ENCODE measurements around a stretch of chr20.

GRCh38 chr20:50727361-50727560, 4.1 kb upstream of the PARD6B start:
- PRO-cap, 7 experiments, result no peak in any of the 7 experiments
- RAMPAGE, long total RNA, 2 experiments, result no peak in any of the 2 experiments

DNA sequence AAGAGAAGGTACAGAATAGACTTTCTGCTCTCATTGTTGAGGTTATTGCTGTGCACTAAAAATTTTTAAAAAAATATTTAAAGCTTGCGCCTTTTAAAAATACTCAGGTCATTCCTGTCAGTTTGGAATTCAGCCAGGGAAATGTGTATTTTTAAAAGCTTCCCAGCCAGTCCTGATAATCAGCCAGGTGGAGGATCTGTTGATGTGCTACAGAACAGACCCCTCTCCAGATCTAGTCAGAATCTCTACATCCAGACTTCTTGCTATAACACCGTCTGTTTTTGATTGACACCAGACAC, 11.6 kb downstream of the PARD6B start:
- PRO-cap, 7 experiments, result no peak in any of the 7 experiments
- RAMPAGE, long total RNA, 2 experiments, result no peak in any of the 2 experiments

DNA sequence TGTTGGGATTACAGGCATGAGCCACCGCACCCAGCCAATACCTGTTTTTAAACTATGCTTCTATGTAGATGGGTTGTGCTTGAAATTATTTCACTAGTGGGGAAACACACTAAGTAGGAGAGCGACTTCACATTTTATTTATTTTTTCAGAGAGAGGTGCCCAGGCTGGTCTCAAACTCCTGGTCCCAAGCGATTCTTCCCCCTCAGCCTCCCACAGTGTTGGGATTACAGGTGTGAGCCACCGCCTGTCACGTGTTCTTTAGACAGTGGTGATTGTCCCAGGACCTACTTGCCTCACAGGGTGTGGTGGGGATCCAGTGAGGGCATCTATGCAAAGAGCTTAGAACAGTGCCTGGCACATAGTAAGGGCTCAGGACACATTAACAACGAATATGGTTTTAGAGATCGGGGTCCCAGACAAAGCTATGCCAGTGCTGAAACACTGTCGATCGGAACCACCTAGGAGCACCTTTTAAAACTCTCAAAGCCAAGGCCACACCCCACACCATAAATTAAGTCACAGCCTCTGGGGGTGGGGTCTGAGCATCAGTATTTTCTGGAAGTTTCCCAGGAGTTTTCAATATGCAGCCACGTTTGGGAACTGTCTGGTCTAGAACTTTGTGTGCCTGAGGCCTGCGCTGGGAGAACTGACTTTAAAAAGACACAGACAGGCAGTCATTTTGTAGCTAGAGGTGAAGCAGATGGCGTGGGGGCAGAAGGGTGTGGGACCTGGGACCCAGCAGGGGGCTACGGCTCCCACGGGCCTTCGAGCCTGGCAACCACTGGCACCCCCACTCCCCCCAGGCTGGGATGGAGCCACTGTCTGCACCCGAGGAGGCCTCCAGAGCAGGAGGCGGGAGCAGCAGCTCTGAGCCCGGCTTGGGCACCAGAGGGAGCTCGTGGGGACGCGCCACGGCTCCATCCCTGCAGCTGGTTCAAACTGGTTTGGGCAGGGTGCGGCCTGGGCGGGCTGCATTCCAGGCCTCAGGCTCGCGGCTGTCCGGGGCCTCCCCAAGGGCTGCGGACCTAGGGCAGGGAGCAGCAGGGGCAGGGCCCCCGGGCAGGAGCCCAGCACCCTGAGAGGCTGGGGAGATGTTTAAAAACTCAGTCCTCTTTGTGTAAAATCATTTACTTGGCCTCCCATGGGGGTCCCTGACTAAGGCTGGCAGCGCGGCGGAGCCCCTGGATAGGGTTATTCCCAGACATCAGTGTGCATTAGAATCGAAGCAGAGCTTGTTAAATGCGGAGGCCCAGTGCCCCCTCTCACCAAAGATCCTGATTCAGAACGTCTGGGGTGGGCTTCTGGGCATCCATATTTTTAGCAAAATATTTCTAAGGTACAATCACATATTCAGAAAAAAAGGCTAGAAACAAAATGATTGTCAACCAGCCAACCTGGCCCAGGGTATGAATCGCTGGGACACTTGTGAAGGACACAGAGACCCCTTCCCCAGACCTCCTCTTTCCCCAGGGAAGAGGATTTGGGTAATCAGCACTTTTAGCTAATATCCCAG, 4.4 kb upstream of the BCAS4 start:
- PRO-cap, 7 experiments, result peak in 7 of 7 experiments; most common plus-strand start position 1,014 of the sequence (in 4); most common minus-strand start position 888 of the sequence (in 4)
- RAMPAGE, long total RNA, 2 experiments, result no peak in any of the 2 experiments

- PRO-cap, 7 experiments, result no peak in any of the 7 experiments
- RAMPAGE, long total RNA, 2 experiments, result no peak in any of the 2 experiments
These were observed 20.5 kb downstream of the BCAS4 start for GRCh38 chr20:50815003-50816059.

GRCh38 chr20:50821190-50821670, 26.4 kb downstream of the BCAS4 start:
- PRO-cap, 7 experiments, result no peak in any of the 7 experiments
- RAMPAGE, long total RNA, 2 experiments, result no peak in any of the 2 experiments

DNA sequence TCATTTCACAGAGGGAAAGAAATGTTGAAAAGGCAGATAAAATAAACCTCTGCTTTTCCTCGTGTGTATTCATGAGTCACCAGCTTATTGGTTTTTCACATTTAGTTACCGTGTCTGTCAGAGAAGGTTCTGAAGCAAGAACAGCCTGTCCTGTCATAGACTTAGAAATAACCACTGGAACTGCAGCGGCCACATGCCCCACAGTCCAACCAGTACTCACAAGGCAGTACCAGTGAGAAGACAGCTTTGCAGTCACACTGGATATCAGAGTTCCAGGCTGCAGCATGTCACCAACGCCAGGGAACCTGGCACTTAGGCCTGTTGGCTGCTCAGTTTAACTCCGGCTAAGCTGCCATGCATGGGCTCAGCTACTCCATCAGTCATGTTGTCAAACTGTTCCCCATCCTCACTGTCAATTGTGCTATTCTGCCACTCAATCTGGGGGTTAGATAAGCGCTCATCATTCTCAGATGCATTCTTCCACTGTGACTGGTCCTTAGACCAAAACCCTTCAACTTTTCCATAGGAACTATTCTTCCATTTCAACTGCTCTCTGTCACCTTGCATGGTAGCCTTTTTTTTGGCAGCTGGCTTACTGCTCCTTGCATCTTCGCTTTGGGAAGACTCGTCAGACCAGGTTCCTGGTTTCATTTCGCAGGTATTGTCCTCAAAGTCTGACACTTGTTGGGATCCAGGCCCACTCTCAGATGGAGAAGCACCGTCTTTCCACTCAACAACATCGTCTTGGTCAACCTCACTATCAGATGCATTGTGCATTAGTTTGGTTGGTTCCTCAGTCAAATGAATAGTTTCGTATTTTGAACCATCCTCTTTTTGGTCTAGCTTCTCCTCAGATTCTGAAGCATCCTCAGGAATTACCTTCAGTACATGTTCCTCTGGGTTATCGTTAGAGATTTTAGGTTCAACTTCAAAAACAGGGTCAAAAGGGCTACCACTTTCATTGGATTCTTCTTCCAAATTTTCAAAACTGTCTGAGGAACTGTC, 39.8 kb downstream of the ADNP start:
- PRO-cap, 7 experiments, result peak in 2 of 7 experiments; most common minus-strand start position 738 of the sequence (in 1)
- RAMPAGE, long total RNA, 2 experiments, result no peak in any of the 2 experiments

GRCh38 chr20:50916921-50918158, 13.9 kb downstream of the ADNP start:
- PRO-cap, 7 experiments, result no peak in any of the 7 experiments
- RAMPAGE, long total RNA, 2 experiments, result no peak in any of the 2 experiments

- PRO-cap, 7 experiments, result no peak in any of the 7 experiments
- RAMPAGE, long total RNA, 2 experiments, result no peak in any of the 2 experiments
These were observed 1.4 kb downstream of the ADNP start for GRCh38 chr20:50929913-50930109.

DNA sequence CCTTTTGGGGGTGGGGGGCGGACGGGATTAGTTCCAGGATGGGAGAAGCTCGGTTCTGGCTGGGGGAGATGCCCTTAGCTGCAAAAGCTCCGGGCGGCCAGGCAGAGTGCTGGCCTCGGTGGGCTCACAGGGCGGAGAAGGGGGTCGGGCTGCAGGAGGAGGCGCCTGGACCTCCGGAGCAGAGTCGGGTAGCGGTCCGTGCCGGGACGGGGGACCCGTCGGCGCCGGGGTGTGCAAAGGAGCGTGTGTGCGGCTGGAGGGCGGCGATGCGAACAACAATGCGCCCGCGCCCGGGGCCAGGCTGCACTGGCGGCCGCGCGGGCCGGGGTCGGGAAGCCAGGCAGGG, 822 bp downstream of the ADNP start:
- PRO-cap, 7 experiments, result peak in 3 of 7 experiments; most common plus-strand start position 218 of the sequence (in 1); most common minus-strand start position 308 of the sequence (in 2)
- RAMPAGE, long total RNA, 2 experiments, result start-site peak on the plus strand in 1 of 2 experiments, centred at position 151 of the sequence, 6 reads per replicate

DNA sequence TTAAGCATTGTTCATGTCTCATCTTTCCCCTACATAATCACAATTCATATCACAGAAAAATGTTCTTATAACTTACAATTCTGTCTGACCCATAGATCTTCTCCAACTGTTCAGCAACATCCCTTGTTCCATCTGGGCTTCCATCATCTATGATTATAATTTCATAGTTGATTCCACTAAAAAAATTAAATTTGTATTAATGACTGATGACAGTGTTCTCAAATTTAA, 3.3 kb downstream of the DPM1 start:
- PRO-cap, 7 experiments, result no peak in any of the 7 experiments
- RAMPAGE, long total RNA, 2 experiments, result no peak in any of the 2 experiments

GRCh38 chr20:50982539-50982711, 23.8 kb downstream of the MOCS3 start:
- PRO-cap, 7 experiments, result no peak in any of the 7 experiments
- RAMPAGE, long total RNA, 2 experiments, result no peak in any of the 2 experiments

DNA sequence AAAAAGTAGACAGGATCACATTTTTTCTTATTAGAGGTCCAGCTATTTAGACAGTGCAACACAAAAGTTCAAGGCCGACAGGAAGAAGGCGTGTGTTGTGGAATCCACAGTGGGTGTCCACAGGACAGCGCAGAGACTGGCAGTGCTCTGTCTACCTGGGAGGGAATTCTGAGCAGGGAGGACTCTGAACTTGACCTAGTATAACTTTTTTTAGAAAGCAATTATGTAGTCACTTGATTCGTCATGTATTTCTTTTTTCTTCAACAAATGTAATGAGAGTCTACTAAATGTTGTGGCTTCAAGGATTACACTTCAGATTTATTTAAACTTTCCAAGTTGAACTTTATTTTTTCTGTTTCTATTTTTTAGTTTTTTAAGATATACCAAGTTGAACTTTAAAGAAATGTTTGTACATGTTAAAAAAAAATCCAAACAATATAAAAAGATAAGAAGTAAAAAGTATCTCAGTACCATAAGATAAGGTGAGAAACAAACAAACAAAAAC, 25.7 kb downstream of the MOCS3 start:
- PRO-cap, 7 experiments, result no peak in any of the 7 experiments
- RAMPAGE, long total RNA, 2 experiments, result no peak in any of the 2 experiments

- PRO-cap, 7 experiments, result no peak in any of the 7 experiments
- RAMPAGE, long total RNA, 2 experiments, result no peak in any of the 2 experiments
These were observed 198.9 kb upstream of the KCNG1 start for GRCh38 chr20:51221420-51222606.

DNA sequence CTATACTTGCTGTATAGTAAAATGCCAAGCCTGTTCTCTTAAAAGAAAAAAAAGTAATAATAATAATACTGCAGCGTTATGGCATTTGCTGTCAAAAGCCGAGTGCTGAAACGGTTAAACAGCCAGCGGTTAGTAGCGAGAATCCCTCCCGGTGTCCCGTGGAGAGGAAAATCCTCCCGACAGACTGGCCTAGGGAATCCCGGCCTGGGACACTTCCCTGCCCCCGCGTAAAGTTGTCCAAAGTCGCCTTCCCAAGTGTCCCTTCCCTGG, 19.5 kb upstream of the NFATC2 start:
- PRO-cap, 7 experiments, result peak in 3 of 7 experiments; most common plus-strand start position 159 of the sequence (in 3); most common minus-strand start position 168 of the sequence (in 1)
- RAMPAGE, long total RNA, 2 experiments, result no peak in any of the 2 experiments

DNA sequence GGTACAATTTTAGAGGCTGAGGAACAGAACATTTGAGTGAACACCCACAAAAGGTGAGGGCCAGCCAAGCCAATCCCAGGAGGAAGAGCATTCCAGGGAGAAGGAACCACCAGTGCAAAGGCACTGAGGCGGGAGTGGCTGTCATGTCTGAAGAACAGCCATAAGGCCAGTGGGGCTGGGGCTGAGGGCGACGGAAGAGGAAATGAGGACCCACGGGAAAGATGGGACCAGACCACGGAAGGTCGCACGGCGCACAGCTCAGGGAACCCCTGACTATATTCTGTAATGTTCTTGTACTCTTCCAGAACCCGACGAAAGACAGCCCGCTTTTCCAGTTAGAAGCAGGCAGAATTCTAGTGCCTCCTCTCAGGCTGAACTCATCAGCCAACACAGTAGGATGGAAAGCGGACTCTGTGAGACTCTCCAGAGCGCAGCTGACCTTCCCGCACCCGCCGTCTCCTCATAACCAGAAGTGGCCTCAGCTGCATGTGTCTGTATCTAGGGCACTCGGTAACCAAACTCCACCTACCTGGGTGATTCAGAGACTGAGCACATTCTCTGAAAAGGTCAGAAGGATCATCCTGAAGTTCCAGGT, 66.5 kb upstream of the NFATC2 start:
- PRO-cap, 7 experiments, result no peak in any of the 7 experiments
- RAMPAGE, long total RNA, 2 experiments, result no peak in any of the 2 experiments

- PRO-cap, 7 experiments, result no peak in any of the 7 experiments
- RAMPAGE, long total RNA, 2 experiments, result no peak in any of the 2 experiments
These were observed 71.0 kb downstream of the ATP9A start for GRCh38 chr20:51697018-51697718.

- PRO-cap, 7 experiments, result no peak in any of the 7 experiments
- RAMPAGE, long total RNA, 2 experiments, result no peak in any of the 2 experiments
These were observed 32.4 kb downstream of the ATP9A start for GRCh38 chr20:51735628-51736380.

- PRO-cap, 7 experiments, result peak in 7 of 7 experiments; most common plus-strand start chr20:51767342 (in 3); most common minus-strand start chr20:51767165 (in 7)
- RAMPAGE, long total RNA, 2 experiments, result no peak in any of the 2 experiments
These were observed 1.1 kb downstream of the ATP9A start for GRCh38 chr20:51766816-51767801.

DNA sequence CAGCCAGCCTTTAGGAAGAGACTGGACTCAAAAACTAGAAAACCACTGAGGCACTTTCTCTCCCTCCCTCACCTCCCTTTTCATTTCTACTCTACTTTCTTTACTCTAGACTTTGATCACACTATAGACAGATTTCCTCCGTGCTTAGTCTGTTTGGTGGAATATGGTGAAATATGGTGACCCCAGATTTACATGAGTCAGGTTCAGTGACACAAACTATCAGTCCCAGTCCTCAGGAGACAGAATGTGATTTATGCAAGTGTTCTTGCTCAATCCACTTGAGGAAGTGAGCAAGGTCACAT, 23.8 kb upstream of the TSHZ2 start:
- PRO-cap, 7 experiments, result no peak in any of the 7 experiments
- RAMPAGE, long total RNA, 2 experiments, result no peak in any of the 2 experiments

DNA sequence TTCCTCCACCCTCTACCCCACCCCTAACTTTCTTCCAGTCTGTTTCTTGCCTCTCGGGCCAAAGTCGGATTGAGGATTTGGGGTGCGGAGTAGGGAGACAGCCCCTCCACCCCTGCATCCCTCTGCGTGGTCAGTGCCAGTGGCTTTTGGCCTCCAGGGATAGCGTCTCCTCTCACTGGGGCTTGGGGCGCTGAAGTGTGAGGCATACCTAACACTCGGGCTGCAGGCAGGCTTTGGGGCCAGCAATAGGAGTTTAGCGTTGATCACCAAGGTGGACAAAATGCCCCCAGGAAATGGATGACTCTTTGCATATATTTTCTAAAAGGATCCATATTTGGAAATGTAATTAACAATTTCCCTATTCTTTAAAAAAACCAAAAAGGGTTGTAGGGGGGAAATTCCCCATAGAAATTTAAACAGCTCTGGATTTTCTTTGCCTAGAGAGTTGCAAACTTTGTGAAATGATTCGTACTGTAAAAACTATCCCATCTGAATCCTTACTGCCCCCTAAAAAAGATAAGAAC, 1.5 kb downstream of the TSHZ2 start:
- PRO-cap, 7 experiments, result peak in 6 of 7 experiments; most common plus-strand start position 175 of the sequence (in 6); most common minus-strand start position 177 of the sequence (in 3)
- RAMPAGE, long total RNA, 2 experiments, result no peak in any of the 2 experiments

All from ovary (tissue), 7 donors.